Mesenchymal stem cell of Wharton's jelly (primary cell): ENCODE results near the genes CDH19 and DIPK1C.

DNA sequence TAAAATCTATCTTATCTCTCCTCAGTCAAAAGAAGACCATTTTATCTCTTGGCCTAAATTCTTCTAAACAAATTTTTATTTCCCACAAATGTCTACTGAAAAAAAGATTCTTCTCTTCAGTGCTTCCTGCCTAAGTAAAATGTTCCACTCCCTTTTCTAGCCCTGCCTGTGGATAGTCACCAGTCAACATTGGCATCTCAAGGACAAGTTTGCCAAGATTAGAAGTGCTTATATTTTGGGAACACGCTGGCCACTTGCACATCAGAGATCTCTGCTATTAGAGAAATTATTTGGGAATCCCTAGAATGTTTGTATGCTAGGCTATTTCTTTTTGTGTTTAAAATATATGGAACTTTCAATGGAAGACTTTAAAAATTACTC lies 758.2 kb upstream of the CDH7 start:
- CAGE, long polyA plus RNA = no peak

DNA sequence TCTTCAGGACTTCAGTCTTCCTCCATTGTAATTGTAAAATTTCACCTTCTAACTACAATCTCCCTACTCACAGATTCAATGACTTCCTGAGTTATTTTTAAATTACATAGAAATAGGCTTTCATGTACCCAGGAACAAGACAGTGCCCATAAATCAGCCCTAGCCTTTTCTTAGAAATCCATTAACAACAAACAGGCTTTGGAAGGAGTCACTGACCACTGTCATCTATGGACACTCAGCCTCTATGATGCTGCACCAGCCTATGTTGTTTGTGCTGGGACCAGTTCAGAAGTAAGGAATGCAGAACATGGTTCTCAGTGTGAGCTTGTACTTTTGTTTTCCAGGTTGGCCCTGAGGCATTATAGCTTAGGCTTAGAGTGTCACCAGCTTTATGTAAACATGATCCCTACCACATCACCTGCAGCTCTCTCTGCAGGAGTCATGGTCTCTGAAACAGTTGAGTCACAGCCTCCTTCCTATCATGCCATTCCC lies 335.7 kb upstream of the CDH7 start:
- CAGE, long polyA plus RNA = no peak

DNA sequence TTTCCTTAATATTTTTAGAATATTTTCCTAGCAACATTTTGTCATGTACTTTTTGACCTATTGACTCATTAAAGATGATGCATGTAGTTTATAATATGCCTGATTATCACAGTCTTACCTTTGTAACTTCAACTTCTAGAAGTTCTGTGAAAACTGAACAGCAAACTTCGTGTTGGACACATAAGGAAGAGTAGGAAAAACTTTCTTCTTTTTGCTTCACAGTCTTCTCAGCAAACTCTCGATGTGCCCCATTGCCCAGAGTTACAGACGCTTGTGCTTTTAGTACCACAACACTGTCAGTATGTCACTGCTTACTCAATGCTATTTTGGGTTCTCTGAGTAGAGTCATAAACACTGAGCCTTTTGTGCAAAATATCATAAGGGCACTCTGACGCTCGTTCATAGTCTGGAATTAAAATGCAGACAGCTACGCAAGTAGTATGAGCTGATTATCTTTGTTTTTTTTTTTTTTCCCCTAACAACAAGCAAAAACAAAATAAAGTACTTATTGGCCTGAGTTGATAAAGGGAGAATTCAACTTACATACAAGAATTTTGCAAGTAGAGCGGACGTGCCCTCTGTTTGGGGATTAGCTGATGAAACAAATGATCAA lies at the start of gene CDH19:
Gene CDH19 (minus strand): TSS at position 255 of the 613 bp plus-strand sequence.
- CAGE, long polyA plus RNA = no peak

DNA sequence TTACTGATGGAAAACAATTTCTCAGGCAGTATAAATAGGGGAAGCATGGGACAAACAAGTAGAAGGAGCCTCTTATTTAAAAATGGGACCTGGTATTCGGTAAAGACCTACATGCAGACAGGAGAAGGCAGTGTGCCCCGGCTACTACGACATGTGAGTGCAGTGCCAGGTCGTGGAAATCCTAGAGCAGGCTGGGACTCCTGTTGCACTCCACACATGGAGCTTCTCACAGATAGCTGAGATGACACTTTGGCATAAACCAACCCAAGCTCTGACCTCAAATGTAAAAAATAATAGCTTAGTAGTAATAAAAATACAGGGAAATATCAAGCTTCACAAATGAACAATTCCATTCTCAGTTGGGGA lies 913 bp upstream of the DSEL start:
- CAGE, long polyA plus RNA = no peak

GRCh38 chr18:67597864-67598278 lies 81.4 kb upstream of the DSEL start:
- CAGE, long polyA plus RNA = no peak

GRCh38 chr18:67628679-67629079 lies 112.2 kb upstream of the DSEL start:
- CAGE, long polyA plus RNA = no peak

- CAGE, long polyA plus RNA = no peak
These were observed 275.3 kb downstream of the TMX3 start for GRCh38 chr18:68439656-68439992.

- CAGE, long polyA plus RNA = no peak
These were observed 61.8 kb downstream of the CD226 start for GRCh38 chr18:69885647-69886486.

DNA sequence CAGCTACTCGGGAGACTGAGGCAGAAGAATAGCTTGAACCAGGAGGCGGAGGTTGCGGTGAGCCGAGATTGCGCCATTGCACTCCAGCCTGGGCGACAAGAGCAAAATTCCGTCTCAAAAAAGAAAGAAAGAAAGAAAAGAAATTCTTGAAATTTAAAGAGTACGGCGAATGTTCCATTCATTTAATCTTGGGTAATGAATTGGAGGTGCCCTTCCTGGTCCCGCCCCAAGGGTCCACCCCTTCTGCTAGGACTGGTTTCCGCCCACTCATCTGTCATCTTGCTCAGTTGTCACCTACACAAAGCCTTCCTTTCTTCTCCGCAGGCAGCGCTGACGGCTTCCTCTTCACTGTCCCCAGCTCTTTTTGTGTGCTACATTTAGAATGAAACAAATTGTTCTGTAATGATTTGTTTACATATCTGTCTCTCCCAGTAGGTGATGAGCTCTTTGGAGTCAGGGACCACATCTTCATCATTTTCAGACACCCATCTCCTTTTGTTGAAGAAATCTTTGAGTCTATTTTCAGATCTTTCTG lies 92.6 kb downstream of the SOCS6 start:
- CAGE, long polyA plus RNA = no peak

DNA sequence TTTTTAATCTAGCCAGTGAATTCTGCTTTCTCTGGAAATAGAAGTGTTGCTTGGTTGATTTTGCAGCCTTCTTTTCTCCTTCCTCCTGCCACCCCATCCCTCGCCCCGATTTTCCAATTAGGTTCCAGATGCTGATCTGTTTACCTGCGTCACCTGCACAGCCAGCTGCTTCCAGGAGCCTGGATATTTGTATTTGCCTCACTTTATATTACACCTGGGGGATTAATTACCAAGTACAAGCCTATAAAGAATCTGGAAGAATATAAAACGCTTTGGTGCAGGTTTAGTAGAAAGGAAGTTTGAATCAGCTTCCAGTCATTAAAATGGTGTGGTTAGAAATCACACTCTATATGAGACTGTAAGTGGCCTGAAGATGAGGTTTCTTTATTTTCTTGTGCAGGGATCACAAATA lies 234.5 kb downstream of the SOCS6 start:
- CAGE, long polyA plus RNA = no peak

- CAGE, long polyA plus RNA = no peak
These were observed 361.3 kb downstream of the SOCS6 start for GRCh38 chr18:70650181-70650584.

- CAGE, long polyA plus RNA = no peak
These were observed 383.8 kb downstream of the SOCS6 start for GRCh38 chr18:70672441-70673198.

DNA sequence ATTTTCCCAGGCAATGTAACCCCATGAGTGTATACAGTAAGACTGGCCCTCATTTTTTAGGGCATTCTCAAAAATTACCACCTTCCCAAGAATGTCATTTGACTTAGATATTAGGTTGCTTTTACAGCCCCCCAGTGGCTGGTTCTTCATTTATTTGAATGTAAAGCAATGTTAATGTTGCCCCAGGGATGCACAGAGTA lies 530.9 kb downstream of the CBLN2 start:
- CAGE, long polyA plus RNA = no peak

DNA sequence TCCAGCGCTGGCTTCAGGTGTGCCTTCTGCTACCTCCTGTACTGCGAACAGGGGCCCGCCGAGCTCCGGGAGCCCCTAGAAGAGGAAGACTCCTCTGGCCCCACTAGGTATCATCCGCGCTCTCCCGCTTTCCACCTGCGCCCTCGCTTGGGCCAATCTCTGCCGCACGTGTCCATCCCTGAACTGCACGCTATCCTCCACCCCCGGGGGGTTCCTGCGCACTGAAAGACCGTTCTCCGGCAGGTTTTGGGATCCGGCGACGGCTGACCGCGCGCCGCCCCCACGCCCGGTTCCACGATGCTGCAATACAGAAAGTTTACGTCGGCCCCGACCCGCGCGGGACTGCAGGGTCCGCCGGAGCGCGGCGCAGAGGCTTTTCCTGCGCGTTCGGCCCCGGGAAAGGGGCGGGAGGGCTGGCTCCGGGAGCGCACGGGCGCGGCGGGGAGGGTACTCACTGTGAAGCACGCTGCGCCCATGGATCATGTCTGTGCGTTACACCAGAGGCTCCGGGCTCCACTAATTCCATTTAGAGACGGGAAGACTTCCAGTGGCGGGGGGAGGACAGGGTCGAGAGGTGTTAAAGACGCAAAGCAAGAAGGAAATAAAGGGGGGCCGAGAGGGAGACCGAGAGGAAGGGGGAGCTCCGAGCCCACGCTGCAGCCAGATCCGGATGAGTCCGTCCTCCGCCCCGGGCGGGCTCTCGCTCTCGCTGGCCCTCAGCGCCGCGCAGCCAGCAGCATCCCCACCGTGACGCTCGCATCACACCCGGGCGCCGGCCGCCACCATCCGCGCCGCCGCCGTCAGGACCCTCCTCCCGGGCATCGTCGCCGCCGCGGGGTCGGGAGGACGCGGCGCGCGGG lies 748 bp downstream of the NETO1 start:
- CAGE, long polyA plus RNA = no peak

DNA sequence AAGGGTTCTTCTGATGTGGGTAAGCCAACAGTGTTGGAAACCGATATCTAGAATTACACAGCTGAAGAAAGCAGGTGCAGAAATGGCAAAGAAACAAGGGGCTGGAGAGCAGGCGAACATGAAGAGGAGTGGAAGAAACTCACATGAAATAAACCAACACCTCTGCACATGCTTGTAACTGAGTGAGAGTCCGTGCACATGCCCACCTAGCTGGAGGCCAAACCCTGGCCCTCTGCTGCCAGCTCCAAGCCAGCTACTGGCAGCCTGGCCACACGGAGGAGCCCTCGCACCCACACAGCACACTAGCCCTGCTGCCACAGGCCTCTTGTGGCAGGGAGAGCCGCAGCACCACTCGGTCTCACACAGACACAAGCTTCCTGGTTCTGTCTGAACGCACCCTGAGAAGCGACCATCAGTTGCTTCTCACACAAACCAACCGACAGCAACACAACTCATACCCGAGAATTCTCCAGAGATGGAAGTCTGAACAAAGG lies 65.2 kb downstream of the FBXO15 start:
- CAGE, long polyA plus RNA = no peak

- CAGE, long polyA plus RNA = no peak
These were observed 66.6 kb downstream of the CYB5A start for GRCh38 chr18:74225140-74225492.

DNA sequence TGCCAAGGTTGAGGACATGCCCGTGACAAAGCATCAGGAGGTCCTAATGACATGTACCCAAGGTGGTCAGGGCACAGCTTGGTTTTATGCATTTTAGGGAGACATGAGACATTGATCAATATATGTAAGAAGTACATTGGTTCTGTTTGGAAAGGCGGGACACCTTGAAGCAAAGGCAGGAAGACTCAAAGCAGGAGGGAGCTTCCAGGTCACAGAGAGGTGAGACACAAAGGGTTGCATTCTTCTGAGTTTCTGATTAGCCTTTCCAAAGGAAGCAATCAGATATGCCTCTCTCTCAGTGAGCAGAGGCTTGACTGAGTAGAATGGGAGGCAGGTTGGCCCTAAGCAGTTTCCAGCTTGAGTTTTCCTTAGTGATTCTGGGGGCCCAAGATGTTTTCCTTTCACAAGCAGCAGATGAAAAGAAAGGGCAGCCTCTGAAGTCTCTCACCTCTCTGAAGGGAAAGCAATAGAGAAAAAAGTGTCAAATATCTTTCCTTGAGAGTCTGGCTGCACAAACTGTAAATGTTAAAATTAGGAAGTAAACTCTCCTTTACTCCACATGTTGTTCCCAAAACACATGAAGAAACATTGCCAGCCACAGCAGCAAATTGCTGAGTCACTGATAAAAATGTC lies 40.4 kb downstream of the CYB5A start:
- CAGE, long polyA plus RNA = no peak

DNA sequence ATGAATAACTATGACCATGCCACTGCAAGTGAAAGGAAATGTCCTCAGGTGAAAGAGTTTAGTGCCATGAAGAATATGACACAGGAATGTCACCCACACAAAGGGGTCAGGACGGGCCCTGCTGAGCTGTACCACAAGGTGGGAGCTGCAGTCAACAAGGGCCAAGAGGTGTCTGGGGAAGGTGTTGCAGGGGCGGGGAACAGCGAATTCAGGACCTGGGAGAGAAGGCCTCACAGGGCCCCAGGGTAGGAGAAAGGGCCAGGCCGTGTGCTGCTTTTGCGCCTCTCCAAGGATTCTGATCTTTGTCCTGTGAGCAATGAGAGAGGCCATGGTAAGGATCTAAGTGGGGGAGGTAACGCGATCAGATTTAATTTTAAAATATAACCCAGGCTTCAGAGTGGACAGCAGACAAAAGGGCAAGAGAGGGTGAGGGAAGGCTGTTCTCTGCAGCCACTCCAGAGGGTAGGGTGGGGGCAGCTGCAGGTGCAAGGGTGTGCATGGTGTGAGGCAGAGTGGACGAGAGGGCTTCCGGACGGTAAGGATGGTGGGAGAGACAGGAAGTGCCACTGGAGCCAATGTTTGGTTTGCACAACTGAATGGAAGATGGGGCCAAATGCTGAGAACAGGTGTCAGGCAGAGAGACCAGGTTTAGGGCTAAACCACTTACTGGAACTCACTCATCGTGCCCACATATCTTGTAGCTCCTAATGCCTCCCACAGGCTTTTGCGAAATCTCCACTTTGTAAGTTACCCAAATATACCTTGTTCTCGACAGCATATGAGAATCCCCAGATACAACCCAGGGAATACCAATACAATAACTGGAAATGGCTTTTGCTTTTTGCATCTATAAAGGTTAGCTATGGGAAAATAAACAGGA lies 23.4 kb downstream of the CYB5A start:
- CAGE, long polyA plus RNA = no peak

GRCh38 chr18:74277898-74278675 lies 13.7 kb downstream of the CYB5A start:
- CAGE, long polyA plus RNA = no peak

DNA sequence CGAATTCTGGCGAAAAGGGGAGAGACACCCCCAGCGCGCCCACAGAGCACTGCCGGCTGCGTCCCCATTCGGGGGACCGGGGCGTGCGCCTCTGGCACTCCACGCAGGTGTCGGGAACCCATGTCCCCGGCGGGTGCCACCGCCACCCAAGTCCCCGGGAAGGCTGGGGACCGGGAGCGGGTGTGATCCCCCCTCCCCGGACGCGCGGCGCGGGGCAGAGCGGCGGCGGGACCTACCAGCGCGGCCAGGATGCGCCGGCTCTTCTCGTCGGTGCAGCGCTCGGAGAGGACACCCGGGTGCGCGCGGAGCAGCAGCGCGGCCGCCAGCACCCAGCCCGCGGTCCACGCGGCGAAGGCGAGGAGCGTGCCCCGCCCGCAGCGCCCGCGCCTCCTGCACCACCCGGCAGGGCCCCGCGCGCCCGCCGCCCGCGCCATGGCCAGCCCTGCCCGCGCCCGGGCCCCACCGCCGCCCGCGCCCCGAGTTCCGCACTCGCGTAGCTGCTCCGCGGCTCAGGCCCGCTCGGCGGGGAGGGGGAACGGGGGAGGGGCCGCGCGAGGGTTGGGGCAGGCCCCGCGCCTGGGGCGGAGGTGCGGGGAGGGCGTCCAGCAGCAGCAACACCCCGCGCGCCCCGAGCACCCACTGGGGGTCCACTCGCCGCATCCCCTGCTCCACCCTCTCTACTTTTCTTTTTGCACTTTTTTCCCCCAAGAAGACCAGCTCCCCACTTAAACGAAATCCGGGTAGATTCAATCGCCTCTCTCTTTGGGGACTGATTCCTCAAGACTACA lies at the start of gene DIPK1C:
Gene DIPK1C (minus strand): TSS at position 483 of the 788 bp plus-strand sequence.
- CAGE, long polyA plus RNA = no peak